Lower leg skin (tissue), 2 donors: ENCODE data around the genes TTC30A, PRKRA and FKBP7.

GRCh38 chr2:176175666-176176120, 12.8 kb upstream of the HOXD1 start:
- PRO-cap: no peak
- RAMPAGE, long total RNA, 2 experiments: no peak in any of the 2 experiments

GRCh38 chr2:176328005-176328768, 58.9 kb downstream of the MTX2 start:
- PRO-cap: no peak
- RAMPAGE, long total RNA, 2 experiments: no peak in any of the 2 experiments

DNA sequence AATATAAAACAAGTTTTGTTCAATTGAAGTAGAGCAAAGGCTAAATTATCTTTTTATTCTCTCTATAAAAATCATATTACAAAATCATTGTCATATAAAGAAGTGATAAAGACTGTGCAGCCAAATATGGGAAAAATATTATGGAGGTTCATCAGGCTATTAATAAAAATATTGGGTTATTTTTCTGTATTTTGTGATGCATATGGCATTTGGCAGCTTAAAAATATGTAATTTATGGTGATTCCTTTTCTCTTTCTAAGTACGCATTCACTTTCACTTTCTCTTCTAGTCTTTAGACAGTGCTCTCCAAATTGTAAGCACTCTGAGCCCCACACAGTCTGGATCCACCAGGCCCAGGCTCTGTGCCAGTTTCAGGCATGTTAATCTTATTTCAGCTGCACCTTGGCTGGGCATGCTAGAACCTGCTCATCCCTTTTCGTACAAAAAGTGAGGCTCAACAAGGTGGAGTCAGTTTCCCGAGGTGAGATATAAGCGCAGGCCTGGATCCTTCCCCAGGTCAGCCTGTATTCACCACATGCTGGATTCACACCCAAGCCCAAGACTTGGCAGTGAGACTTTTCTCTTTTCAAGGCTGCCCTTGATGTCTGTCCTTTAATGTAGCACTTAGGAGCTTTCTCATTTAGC, 203.9 kb downstream of the MTX2 start:
- PRO-cap: no peak
- RAMPAGE, long total RNA, 2 experiments: no peak in any of the 2 experiments

- PRO-cap: no peak
- RAMPAGE, long total RNA, 2 experiments: no peak in any of the 2 experiments
Observed at GRCh38 chr2:176653761-176654345, 384.6 kb downstream of the MTX2 start.

DNA sequence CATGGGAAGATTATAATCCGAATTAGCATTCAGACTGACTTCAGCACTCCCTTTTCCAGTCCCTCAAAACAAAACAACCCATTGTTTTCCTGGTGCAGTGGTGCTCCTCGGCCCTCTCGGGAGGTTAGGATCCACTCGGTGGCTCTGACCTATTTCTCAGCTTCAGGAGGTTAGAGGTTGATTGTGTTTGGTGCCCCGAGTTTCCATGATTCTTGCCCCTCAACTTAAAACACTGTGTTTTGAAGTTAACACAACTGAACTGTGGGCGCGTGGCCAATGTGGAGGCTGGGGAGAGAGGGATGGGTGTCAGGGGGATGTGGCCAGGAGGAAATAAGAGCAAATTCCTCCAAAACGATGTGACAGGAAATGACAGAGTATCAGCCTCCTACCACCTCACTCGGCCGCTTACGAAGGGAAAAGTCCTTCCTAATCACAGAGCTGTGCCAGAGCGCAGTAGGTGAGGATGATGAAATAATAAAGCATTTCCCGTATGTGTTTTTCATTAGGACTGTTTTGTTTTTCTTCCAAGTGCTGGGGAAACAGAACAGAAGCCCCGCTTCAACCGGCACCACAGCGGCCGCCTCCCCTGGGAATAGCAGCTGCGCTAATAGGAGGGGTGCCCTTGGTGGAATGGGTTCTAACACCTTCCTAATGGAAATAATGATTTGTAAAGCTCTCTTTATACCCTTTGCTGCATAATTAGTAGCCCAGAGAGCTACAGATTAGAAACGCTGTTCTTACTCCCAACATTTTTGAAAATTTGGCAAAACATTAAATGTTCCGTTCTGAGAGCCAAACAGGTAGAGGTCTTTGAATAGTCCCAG, 440.3 kb downstream of the MTX2 start:
- PRO-cap: no peak
- RAMPAGE, long total RNA, 2 experiments: no peak in any of the 2 experiments

DNA sequence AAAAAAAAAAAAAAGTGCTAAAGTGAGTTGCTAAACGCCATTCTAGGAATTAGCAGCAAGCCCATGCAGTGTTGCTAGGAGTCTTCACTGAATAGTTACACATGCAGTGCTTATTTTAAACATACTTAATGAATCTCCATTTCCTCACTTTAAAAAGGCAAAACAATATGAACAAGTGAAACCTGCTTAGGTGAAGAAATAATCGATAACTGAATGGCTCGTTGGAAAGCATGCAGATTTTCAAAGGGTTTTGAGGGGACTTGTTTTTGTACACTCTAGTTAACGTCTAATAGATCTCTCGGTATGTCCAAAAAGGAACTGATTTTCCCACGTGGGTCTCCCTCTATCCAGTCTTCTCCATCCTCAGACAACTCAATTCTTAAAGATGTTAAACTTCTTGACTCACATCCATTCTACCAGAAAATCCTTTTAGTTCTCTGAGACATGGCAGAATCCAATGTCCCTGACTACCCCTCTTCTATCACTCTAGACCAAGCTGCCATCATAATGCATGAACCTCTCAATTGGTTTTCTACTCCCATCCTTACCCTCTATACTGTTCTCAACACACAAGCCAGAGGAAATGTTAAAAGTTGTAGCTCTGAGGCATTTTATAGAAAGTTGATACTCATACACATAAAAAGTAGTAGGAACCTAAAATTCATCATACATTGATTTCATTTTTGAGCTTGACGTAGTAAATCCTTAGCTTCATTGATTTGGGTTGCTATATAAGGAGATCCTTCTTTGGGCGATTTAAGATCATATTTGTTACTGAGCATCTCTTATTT, 16.1 kb downstream of the HNRNPA3 start:
- PRO-cap: no peak
- RAMPAGE, long total RNA, 2 experiments: no peak in any of the 2 experiments

GRCh38 chr2:177248488-177249874, 15.5 kb downstream of the NFE2L2 start:
- PRO-cap: no peak
- RAMPAGE, long total RNA, 2 experiments: no peak in any of the 2 experiments

DNA sequence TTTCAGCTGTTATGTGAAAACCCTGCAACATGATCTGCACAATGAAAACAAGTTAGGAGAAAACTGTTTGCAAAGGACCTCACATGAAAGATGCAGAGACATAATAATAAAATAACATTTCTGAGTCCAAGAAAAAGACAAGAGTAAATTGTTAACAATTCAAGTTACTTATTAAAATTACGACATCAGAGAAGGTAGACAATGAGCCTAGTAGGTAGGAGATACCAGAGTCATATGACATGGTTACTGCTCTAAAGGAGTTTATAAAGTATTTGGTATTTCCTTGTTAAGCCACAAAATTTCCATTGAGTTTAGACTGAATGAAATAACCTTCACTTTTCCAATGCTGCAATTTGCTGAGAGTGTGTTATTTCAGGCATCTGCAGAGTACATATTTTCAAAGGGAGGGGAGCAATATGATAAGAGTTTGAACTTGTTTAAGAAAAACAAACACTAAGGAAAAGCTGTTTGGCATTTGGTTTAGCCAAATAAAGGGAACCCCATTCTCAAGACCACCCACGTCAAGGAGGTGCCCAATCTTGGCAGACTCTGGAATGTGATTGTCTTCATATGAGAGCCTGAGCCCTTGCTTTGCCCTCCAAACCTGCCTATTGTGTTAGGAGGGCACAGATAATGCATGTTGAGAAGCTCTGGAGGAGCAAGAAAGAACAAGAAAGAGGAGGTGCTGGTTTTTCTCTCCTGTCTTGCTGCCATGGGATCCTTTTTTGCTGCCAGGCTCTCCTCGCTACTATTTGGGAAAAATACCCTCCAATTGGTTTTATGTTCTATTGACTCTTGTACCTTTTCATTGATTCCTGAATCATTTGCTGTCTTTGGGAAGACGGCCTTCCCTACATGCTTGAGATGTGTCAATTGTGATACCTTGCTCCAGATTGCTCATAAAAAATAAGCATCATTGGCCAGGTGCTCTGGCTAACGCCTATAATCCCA, 2.0 kb upstream of the NFE2L2 start:
- PRO-cap: no peak
- RAMPAGE, long total RNA, 2 experiments: no peak in any of the 2 experiments

DNA sequence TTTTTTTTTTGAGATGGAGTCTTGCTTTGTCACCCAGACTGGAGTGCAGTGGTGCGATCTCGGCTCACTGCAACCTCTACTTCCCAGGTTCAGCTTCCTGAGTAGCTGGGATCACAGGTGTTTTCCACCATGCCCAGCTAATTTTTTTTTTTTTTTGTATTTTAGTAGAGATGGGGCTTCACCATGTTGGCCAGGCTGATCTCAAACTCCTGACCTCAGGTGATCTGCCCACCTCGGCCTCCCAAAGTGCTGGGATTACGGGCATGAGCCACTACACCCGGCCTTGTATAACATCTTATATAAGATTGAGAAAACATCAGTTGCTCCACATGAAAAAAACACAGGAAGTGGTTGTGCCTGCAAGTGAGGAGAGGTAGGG, 45.3 kb upstream of the NFE2L2 start:
- PRO-cap: no peak
- RAMPAGE, long total RNA, 2 experiments: no peak in any of the 2 experiments

DNA sequence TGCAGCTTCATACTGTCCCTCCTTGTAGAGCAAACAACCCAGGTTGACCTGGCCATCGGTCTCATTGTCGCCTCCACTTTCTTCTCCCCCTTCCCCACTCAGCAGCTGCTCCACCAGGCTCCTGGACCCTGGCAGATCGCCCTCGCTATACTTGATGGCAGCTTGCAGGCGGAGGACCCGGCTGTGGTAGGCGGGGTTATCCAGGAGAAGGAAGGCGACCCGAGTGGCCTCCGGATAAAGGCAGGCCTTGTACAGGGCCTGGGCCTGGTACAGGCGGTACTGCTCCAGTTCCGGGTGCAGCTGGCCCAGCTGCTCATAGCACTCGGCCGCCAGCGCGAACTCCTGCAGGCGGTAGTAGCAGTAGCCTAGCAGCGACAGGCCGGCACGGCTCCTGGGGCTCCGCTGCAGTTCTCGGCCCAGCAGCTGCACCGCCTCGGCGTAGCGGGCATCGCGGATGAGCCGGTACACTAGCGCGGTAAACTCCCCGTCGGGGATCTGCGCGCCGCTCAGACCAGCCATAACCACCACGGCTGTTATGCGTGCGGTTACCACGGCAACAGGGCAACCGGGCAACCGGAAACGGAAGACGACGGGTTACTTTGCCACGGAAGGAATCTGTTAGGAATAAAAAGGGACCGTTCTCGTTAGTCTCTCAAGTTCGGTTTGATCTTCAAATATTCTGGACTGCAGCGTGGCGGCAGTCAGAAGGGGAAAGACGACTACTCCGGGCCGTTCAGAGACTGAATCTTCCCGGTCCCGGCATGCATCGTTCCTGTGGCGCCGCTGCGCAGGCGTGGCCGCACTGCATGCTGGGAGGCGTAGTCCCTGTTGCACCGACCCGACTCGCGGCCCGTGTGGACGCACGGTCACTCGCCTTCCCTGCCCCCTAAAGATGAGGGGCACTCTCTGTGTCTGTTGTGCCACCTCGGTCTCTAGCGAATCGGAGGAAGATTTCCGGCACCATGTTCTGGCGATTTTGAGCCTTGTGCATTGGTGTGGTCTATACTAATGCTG, at the start of gene TTC30A:
TSS of gene TTC30A (minus strand) at position 560 of the 1,014 bp plus-strand sequence.
- PRO-cap: bidirectional peak, plus-strand start at position 841 of the sequence, minus-strand start at position 532 of the sequence
- RAMPAGE, long total RNA, 2 experiments: start-site peak on the minus strand in 1 of 2 experiments, centred at position 539 of the sequence, 7 reads per replicate

GRCh38 chr2:178193446-178194466, 556 bp upstream of the OSBPL6 start:
- PRO-cap: bidirectional peak, plus-strand start at chr2:178194512, minus-strand start at chr2:178194391
- RAMPAGE, long total RNA, 2 experiments: start-site peak on the plus strand in 2 of 2 experiments, at chr2:178193785-178193907 at its widest, 36 to 89 reads per replicate

DNA sequence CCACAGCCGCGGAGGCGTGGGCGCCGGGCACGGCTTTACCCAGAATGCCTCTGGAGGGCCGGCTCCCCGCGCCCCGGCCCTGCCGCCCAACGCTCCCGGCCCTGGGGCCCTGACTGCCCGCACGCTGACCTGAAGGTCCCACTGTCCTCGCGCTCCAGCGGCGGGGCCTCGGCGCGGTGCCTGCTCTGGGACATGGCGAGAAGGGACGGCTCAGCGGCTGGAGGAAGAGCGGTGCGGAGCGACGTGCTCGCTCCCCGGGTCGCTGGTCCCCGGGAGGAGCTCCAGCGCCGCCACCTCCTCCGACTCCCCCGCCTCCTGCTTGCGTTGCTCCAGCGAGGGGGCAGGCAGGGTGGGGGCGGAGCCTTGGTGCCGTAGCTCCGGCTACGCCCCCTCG, at the start of gene PRKRA:
TSS of gene PRKRA (minus strand) at position 339 of the 394 bp plus-strand sequence.
- PRO-cap: bidirectional peak, plus-strand start at position 42 of the sequence, minus-strand start outside the sequence; bidirectional peak, plus-strand start outside the sequence, minus-strand start at position 317 of the sequence
- RAMPAGE, long total RNA, 2 experiments: start-site peak on the minus strand in 2 of 2 experiments, centred at positions 291 to 310 of the sequence, 98 to 885 reads per replicate

GRCh38 chr2:178478167-178478772, at the start of gene FKBP7:
Gene FKBP7, minus strand, starts transcription at chr2:178478600.
- PRO-cap: bidirectional peak, plus-strand start at chr2:178478668, minus-strand start at chr2:178478549
- RAMPAGE, long total RNA, 2 experiments: start-site peak on the minus strand in 2 of 2 experiments, at chr2:178478547-178478619 at its widest, 41 to 53 reads per replicate

- PRO-cap: no peak
- RAMPAGE, long total RNA, 2 experiments: no peak in any of the 2 experiments
Observed at GRCh38 chr2:178528299-178528498, 47.9 kb downstream of the PLEKHA3 start.

DNA sequence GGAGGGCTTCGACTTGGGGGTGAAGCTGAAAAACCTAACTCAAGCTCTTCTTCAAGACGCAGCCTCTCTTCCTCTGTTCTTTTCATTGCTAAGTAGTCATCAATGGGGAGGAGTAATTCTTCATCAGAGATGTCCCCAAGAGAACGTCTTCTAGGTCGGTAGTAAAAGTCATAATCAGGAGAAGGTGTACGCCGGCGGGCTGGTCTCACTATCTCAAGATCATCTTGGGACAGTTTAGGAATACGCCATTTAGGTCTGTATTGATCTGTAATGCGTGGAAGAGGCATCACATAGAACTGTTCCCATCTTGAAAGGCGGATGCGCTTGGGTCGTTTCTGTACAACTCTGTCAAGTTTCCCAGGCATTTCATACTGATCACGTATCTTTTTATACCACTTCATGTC, 52.3 kb downstream of the PLEKHA3 start:
- PRO-cap: no peak
- RAMPAGE, long total RNA, 2 experiments: no peak in any of the 2 experiments

- PRO-cap: no peak
- RAMPAGE, long total RNA, 2 experiments: no peak in any of the 2 experiments
Observed at GRCh38 chr2:178568979-178569589, 88.8 kb downstream of the PLEKHA3 start.

DNA sequence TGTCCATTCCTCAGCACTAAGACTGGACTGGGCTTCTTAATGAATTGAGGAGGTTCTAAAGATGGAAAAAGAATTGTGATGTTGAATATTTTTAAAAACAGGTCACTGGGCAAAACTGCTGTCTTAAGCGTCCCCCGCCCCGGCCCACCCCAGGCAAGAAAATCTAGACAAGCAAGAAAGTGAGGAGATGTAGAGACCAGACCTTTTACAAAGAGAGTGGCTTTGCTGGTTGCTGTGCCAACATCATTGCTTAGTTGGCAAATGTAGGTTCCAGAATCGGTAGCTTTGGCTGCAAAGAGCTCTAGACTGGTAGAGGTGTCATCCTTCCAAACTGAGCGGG, 77.4 kb downstream of the TTN start:
- PRO-cap: no peak
- RAMPAGE, long total RNA, 2 experiments: no peak in any of the 2 experiments

GRCh38 chr2:178767833-178768592, 39.2 kb downstream of the TTN start:
- PRO-cap: no peak
- RAMPAGE, long total RNA, 2 experiments: no peak in any of the 2 experiments

DNA sequence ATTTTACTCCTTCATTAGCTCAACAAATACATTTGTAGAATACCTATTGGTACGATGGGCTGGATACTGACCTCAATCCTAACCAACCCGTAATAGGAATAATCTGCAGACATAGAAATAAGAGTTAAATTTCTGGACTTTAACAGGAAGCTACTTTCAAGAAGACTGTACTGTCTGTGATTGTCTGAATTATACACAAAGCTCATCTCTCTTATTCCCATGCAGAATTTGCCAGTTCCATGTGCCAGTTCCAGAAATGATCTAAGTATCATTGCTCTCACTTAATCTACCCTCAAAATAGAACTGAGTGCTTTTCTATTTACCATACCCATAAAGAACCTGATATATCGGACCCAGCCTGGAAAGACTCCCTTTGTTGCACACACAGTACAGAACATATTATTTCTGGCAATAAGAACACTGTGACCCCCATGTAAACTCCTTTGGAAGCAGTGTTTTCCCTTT, 102.2 kb upstream of the TTN start:
- PRO-cap: no peak
- RAMPAGE, long total RNA, 2 experiments: no peak in any of the 2 experiments

- PRO-cap: no peak
- RAMPAGE, long total RNA, 2 experiments: no peak in any of the 2 experiments
Observed at GRCh38 chr2:179594305-179594576, 267.2 kb downstream of the ZNF385B start.